Pericardium fibroblast (primary cell): ENCODE results near the gene ING2.

DNA sequence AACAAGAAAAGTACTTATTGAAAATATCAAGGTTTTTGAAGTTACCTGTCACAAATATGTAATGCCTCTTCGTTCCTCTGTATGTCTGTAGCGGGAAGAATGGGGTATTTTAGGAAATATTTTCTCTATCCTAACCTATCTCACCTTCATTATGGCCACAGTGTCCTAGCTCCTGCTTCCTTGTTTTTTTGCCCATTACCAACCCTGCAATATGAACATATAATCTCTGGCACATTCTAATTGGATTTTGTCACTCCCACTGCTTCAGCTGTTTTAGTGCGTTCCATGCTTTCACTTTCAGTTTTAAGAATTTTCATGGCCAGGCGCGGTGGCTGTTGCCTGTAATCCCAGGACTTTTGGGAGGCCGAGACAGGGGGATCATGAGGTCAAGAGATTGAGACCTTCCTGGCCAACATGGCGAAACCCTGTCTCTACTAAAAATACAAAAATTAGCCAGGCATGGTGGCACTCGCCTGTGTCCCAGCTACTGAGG, 41.0 kb downstream of the GPM6A start:
- RAMPAGE, long total RNA: no peak

GRCh38 chr4:175999929-176000416, 65.7 kb upstream of the WDR17 start:
- RAMPAGE, long total RNA: no peak

- RAMPAGE, long total RNA: no peak
These were observed 13.5 kb downstream of the SPCS3 start for GRCh38 chr4:176333170-176333728.

DNA sequence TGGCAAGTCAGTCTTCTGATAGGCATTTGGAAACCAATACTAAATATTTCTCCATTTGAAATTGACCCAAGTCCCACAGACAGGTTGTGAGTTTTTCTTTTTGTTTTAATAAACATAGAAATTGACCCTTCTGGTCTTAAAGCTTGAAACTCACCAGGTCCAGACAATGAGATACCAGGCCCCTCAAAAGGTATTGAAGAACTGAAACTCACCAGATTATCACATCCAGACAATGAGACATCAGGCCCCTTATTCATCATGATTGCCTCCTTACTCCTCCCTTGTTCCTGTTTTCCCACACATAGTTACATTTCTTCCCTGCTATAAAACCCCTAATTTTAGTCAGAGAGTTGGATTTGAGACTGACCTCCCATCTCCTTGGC, 91.1 kb upstream of the AGA start:
- RAMPAGE, long total RNA: no peak

DNA sequence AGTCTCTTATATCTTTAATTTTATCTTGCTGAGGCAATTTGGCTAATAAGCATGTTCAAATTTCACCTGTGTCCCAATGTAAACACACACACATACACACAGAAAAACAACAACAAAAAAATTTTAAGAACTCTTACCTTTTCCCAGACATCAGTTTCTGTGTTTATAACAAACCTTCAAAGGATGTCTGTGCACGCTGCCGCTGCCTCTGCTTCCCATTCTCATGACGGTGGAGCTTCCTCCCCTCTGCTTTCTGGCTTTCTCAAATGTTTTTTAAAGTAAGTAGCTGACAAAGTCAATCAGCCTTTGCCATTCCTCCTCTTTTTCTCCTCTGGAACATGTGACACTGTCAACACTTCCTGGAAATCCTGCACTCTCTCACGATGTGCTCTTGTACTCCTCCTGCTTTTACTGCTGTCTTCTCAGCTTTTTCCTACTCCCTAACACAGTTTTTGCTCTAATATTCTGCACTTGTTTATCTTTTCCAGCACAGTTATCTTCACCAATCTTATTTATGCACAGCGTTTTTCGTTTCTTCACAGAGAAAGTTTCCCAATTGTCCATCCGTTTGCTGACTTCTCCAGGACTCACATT, 465.5 kb upstream of the AGA start:
- RAMPAGE, long total RNA: no peak

DNA sequence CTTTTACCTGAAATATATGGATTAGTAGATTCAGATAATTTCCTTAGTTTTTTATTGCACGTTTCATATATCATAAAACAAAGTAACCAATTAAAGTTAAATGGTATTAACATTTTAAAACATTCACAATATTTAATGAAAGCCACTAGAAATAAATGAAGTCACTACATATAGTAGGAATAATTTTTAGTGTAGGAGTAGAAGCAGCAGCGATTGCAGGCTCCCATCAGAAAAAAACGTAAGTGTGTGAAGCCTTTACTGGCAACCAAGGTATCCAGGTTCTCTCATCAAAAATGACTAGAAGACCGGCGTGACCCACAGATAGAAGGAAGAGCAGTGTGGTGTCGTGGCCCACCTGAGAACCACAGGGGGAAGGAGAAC, 936.3 kb upstream of the AGA start:
- RAMPAGE, long total RNA: no peak

GRCh38 chr4:179694749-179694995, 2252.4 kb upstream of the AGA start:
- RAMPAGE, long total RNA: no peak

GRCh38 chr4:182142496-182143602, 100.4 kb upstream of the TENM3 start:
- RAMPAGE, long total RNA: no peak

- RAMPAGE, long total RNA: no peak
These were observed 310 bp upstream of the TENM3 start for GRCh38 chr4:182242906-182243278.

GRCh38 chr4:182890742-182891697, 26.2 kb downstream of the DCTD start:
- RAMPAGE, long total RNA: no peak

- RAMPAGE, long total RNA: no peak
These were observed 42.9 kb upstream of the DCTD start for GRCh38 chr4:182960047-182960551.

GRCh38 chr4:183171726-183172012, 72.6 kb downstream of the WWC2 start:
- RAMPAGE, long total RNA: no peak

GRCh38 chr4:183270875-183271314, 49.2 kb downstream of the CLDN22 start:
- RAMPAGE, long total RNA: no peak

DNA sequence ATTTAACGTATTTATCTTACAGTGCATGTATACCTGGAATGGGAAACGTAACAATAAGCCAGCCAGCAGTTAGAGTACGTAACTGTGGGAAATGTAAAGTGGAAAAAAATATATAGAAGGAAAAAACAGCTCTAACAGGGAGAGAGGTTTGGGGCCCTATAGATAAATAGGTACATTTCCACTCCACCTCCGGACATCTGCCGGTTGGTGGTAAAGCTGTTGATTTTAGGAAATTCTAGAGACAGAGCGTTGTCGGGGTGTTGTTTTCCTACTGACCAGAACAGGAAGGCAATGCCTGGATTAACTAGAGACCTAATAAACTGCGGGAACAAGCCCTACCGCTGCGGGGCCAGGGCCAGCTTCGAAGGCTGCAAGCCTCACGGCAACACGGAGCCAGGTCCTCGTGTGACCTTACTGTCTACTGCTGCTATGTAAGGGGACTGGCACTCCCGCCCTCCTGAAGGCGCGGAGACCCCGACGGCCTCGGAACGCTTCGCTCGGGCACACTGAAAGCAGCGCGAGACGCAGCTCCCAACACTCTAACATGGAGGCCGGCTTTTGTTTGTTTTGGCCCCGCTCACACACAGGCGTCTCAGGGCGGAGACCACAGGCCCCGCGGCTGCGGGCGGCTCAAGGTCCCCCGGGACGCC, 716 bp upstream of the CDKN2AIP start:
- RAMPAGE, long total RNA: no peak

- RAMPAGE, long total RNA: no peak
These were observed 1.3 kb upstream of the ING2 start for GRCh38 chr4:183503553-183504041.

- RAMPAGE, long total RNA: start-site peak on the plus strand at chr4:183504728-183504795, 42 and 15 reads in 2 replicates
These were observed at the start of gene ING2 for GRCh38 chr4:183504606-183505430. Gene ING2 (plus strand): TSS chr4:183505058.

DNA sequence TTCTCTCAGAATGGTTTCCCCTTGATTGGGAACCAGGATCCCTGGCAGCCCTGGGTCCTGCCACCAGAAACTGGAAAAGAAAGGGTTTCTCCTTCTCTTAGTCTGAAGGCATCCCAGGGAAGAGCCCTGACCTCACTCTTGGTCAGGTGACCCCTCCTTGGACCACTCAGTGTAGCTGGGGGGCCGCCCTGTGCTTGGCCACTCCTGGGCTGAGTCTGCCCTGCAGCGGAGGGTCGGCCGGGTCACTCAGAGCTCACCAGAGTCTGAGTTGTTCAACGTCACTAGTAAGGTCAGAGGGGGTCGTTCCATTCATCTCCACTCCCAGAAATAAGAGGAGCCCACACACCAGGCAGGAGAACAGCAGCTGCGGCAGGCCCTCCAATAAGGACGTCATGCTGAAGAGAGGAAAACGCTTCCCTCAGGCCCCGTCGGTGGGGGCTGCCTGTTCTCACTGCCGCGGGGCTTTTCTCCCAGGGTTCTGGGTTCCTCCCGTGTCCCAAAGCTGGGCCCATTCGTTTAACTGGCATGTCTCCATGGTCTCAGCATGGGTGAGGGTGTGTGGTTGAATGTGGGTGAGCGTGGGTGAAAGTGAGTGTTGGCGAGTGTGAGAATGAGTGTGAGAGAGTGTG, 47.4 kb downstream of the ING2 start:
- RAMPAGE, long total RNA: no peak

DNA sequence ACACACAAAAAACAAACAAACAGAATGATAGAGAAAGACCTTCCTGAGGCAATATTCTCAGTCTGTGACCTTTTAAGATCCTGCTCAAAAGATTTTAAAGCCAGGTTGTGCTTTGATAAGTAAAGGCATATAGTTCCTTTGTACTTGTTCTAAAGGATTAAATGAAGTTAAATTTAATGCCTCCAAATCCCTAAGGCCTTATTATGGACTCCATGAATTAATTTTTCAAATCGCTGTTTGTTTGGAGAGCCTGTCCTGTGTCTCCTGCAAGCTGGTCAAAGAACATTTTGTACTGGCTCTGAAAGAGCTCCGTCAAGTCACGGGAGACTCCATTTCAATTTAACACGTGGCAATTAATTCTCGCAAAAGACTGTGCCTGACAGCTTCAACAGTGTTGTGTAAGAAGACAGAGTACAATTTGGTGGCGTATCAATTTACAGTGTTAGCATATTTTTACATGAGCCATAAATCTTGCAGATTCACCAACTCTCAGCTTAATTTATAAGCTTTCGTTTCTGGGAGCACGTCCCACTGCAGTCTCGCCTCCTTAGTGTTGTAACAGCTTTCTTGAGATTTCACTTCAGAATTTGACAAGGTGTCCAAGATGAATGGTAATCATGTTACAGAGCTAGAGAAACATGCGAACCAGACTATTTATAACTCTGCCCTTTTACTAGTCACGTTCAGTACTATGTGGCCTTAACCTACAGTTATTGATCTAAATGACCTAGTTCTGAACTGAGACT, 70.8 kb downstream of the RWDD4 start:
- RAMPAGE, long total RNA: no peak

DNA sequence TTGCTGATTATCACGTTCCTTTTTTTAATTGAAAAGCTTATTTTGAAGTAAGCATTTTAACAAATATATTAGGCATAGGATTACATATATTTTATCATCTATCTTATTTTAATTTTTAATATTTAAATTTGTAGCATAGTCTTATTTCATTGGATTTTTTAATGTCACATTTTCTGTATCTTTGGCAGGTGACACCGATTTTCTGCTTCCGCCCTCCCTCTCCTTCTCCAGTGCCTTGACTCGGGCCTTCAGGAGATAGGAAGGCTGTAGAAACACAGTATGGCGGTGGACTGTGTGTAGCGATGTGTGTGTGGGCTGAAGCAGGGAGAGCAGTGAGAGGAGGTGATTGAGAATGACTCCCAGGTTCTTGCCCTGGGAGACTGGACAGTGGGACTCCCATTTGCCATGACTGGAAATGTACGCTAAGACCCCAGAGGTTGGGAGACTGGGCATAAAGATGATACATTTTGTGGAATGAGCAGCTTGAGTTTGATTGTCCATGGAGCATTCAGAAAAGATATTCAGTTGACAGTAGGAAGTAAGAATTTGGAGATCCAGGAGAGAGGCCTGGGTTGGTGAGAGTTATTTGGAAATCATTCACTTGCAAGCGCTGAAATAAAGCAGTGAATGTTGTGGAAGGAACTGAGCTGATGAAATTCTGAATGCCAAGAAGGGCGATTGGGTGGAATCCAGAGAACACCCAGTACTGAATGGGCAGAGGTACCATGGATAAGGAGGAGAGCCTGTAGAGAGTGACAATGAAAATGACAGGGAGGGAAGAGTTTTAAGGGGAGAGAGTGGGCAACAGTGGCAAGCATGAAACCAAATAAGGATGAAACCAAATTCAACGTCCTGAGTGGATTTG, 6.9 kb upstream of the STOX2 start:
- RAMPAGE, long total RNA: no peak

DNA sequence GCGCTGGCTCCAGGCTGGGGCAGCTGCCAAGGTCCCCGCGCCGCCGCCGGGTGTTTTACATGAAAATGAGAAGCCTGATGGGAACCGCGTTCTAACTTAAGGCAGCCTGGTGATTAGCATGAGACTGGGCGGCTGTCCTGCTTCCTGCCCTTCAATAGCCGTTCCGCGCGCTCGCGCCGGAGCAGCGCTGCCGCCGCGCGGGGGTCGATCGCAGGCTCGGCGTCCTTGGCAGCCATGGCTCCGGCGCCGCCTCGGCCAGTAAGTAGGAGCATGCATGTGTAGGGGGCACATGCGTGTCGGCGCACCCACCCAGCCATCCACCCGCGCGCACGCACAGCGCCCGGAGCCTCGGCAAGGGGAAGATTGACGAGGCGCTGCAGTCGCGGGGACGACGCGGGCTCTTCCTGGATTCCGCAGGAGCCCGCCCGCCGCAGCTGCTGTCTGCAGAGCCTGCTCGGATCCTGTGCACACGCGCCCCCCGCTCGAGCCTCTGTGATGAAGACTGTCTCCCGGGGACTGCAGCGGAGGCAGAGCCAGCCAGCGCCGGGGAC, 609 bp downstream of the STOX2 start:
- RAMPAGE, long total RNA: no peak